ENCODE data around the gene IPMK.

- PRO-cap, result no peak
Measured at GRCh38 chr10:51472258-51472812, 227.1 kb downstream of the CSTF2T start.

DNA sequence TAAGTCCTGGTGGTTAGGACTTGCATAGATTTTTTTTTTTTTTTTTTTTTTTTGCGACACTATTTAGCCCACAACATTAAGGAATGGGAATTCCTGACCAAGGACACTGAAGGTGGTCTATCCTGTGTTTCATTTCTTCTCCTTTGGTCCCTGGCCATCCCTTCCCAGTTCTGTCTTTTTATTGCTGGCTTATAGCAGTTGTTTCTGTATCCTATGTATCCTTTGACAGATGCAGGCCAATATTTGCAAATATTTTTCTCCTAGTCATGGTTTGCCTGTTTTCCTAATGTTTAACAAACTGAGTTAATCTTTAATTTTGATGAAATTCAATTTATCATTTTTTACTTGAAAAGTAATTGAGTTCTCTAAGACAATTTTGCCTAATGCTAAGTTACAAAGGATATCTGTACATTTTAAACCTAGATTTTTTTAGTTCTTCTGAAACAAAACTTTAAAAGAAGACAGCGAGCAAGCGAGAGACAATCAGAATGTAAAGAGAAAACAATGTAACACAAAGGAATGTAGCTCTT, 9.4 kb downstream of the MBL2 start:
- PRO-cap, result no peak

- PRO-cap, result no peak
Measured at GRCh38 chr10:52772012-52772612, 472 bp downstream of the MBL2 start.

DNA sequence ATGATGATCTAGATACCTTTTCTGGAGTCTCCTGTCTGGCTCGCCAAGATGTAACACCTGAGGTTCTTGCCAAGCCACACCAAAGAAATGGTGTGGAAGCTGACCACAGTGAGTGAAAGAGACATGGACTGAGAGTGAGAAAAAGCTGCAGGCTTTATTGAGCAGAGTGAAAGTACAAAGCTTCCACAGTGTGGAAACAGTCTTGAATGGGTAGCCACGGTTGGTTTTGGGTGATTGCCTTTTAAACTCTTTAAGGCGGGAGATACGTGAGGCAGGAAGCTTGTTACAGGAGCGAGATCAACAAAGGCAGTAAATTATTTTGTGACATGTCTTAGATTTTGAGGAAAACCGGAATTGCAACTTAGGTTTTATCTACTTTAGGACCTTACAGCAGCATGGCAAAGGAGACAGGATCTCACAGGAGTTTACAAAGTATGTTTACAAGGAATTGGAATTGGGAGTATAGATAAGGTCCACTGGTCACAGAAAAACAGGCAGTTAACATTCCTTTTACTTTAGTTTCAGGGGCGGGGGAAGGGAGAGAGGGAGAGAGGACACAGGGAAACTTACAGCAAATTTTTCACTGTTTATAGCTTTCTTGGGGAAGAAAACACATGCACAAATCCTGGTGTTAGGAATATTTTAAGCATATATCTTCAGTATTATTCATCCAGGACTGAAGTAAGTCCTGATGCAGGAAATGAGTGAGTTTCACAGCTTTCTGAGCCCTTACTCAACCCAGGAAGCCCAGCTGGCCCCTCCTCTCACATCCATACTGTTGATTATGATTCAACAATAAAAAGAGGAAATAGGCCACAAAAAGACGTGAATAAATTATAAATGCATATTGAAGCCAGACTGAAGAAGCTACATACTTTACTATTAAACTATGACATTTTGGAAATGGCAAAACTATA, 257.6 kb upstream of the MBL2 start:
- PRO-cap, result no peak

DNA sequence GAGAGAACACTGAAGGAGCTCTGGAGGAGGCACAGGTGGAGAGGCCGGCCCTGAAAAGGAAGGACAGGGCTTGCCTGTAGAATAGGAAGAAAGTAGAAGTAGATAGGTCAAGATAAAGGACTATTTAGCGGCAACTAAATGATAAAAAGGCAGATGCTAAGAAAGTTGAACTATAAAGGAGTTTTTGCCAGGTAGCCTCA, 417.1 kb upstream of the ZWINT start:
- PRO-cap, result no peak

DNA sequence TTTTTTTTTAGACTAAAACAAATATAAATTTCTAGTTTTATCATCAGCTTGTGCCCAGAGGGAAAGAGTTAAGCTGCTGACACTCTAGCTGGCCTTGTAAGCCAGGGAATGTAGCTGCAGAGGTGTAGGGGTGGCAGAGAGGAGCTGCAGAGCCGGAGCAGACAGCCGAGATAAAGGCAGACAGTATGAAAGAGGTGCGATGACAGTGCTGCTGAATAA, 653.7 kb upstream of the ZWINT start:
- PRO-cap, result no peak

DNA sequence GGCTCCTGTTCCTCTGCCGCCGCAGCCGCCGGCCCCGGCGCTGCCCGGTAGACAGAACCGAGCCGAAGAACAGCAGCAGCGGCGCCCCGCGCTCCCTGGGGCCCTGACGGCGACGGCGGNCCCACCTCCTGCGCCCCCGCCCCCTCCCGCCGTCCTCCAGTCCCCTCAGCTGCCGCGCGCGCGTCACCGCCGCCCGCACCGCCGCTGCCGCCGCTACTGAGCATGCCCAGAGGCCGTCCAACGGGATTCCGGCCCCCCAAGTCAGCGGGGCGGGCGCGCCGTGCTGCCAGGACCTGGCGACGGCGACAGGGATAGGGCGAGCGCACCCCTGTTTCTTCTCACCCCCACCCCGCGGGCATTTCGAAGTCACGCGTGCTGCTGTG, at the start of gene IPMK:
Gene IPMK (minus strand): TSS at position 71 of the 383 bp plus-strand sequence.
- PRO-cap, result bidirectional peak, plus-strand start outside the sequence, minus-strand start at position 31 of the sequence

- PRO-cap, result no peak
Measured at GRCh38 chr10:58269643-58270292, 806 bp downstream of the CISD1 start.

DNA sequence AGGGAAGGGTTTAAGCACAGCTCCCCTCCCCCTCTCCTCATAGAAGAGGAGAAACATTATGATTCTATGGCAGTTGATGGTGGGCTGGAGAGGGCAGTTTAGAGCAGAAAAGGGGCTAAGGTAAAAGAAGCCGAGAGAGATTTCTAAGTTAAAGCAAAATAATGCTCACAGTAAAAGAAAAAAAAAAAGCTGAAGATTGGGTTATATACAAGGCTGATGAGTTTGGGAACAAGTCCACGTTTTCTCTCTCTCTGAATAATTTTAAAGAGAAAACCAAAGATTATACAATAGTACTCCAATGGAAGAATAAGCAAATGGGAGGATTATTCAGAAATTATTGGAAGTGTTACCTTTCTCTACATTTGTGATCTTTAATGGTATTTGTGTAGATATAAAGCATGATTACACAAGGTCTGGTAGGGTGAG, 4.4 kb downstream of the CISD1 start:
- PRO-cap, result no peak

GRCh38 chr10:58371240-58371873, 13.9 kb upstream of the TFAM start:
- PRO-cap, result no peak

DNA sequence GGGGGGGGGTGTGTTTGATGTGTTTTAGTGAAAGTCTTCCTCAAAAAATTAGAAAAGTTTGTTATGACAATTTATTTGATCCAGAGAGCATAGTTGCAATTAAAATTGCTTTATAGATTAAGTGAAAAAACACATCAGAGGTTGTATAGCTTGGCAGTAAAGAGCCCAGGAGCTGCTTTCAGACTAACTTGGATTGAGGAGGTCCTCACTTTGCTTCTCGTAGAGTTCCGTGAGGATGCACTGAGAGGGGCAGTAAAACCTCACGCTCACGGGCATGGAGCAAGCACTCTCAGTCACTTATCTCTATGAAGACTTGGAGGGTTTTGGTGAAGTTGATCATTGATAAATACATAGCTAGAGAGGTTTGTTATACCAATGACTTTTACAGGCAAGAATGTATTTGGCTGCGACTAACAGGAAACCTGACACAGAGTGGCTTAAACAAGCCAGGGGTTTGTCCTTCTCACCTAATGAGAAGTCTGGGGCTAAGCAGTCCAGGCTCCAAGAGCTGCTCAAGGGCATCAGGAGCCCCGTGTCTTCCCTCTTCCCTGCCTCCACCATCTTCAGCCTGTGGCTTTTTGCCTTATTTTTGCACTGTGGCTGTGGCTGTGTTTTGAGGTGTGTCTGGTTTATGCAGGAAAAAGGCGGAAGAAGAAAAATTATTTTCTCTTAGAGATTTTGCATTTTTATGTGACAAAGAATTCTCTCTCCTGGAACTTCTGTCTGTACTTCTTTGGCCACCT, 6.1 kb downstream of the BICC1 start:
- PRO-cap, result no peak

GRCh38 chr10:58539039-58539792, 26.5 kb downstream of the BICC1 start:
- PRO-cap, result no peak

GRCh38 chr10:58755673-58756025, 243.0 kb downstream of the BICC1 start:
- PRO-cap, result no peak

DNA sequence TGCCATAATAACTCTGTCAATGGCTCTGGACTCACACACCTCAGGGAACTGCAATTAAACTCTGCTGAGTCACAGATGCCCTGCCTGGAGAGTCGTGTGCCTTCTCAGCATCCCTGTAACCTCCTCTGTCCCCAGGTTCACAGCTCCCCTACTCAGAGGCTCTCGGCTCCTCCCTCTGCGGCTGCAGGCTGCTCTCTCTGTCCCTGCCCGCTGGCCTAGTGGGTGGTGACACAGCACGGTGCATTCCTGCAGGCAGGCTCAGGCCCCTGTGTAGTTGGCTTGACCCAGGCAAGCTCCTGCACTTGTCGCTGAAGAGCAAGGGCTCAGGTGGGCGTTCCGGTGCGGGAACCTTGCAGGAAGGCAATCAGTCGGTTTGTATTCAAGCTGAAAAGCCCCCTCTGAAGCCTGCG, 208.9 kb upstream of the PHYHIPL start:
- PRO-cap, result bidirectional peak, plus-strand start at position 301 of the sequence, minus-strand start at position 127 of the sequence

DNA sequence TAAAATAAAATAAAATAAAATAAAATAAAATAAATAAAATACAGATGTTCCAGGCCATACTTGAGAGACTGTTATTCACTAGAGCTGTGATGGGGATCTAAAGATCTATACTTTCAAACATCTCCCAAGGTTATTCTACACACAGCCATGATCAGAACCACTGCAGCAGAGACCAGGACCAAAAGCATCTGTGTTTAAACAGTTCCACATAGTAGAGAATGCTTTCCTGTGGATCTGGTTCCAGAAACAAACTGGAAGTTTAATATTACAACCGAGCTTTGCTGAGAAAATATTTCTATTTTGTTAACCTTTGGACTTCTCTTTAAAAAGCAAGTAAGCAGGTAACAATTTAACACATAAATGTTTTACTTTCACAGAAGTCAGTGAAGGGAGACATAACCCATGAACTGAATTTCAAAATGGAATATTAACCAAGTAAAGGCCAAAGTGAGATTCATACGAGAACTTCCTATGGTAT, 98.7 kb upstream of the PHYHIPL start:
- PRO-cap, result no peak

GRCh38 chr10:59360670-59361109, 1.7 kb downstream of the FAM13C start:
- PRO-cap, result no peak

DNA sequence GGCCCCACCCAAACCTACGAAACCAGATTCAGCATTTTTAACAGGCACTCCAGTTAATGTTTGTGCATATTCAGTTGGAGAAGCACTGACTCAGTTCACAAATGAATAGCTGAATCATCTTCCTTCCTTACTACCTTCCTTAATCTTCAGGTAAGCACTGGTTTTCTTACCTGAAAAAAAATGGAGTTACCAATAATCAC, 122.5 kb downstream of the SLC16A9 start:
- PRO-cap, result no peak

- PRO-cap, result no peak
Measured at GRCh38 chr10:59674153-59674668, 35.4 kb downstream of the SLC16A9 start.

GRCh38 chr10:59792253-59792826, 39.1 kb upstream of the MRLN start:
- PRO-cap, result no peak

GRCh38 chr10:59868272-59869259, 37.8 kb downstream of the CCDC6 start:
- PRO-cap, result no peak